Choroid plexus epithelial cell (primary cell): ENCODE measurements around a stretch of chr16.

GRCh38 chr16:4336902-4337911 is 13.9 kb downstream of the PAM16 start:
- RRBS = 86% methylated on average over 9 of the region's 43 CpGs

GRCh38 chr16:4353591-4354039 is 2.5 kb upstream of the PAM16 start:
- RRBS = no CpG with 5 or more reads among the region's 6 CpGs

- RRBS = no CpG with 5 or more reads among the region's 9 CpGs
These were observed 19.2 kb downstream of the CORO7 start for GRCh38 chr16:4397262-4397532.

- RRBS = no CpG with 5 or more reads among the region's 5 CpGs
These were observed 22.8 kb downstream of the CDIP1 start for GRCh38 chr16:4515603-4516302.

GRCh38 chr16:4612369-4613093 is 2.2 kb downstream of the UBALD1 start:
- RRBS = 67% methylated on average over 1 of the region's 11 CpGs

DNA sequence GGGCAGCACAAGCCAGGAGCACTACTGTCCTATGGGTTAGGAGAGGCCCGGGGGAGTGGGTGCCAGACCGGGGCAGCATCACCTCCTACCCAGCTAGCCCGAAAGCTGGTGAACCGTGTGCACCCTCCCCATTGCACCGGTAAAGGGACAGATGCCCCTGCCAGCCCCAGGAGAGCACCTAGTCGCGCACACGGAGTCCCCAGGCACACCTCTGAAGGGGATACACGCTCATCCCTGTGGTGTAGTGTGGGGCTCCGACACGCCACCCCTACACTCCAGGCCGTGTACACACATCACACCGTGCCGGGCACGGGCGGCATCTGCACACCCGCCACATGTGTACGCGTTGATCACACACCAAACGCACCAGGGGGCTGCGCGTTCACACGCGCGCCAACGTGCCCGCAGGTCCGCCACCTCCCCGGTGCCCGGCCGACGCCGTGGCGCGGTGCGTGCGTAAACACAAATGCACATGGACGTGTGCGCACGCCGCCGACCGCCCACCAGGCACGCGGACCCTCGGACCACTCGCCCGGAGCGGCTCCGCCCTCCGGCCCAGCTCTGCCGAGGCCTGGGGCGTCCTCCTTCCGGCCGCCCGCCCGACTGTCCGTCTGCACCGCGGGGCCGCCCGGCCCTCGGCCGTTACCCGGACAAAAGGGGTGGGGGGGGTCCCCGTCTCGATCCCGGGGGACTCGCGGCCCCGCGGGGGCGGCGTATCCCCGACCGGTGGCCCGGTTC is 768 bp downstream of the UBALD1 start:
- RRBS = 2% methylated on average over 29 of the region's 77 CpGs

DNA sequence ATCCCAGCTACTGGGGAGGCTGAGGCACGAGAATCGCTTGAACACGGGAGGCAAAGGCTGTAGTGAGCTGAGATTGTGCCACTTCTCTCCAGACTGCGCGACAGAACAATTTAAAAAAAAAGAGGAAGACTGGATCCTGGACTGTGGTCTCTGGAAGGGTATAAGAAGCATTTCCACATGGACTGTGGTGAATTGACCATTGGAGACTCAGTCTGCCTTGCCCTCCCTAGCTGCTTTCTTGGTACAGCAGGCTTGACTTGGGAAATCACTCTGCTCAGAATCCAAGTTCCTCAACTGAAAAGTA is 1.1 kb upstream of the MGRN1 start:
- RRBS = no CpG with 5 or more reads among the region's 5 CpGs

GRCh38 chr16:4625552-4626091 is 996 bp downstream of the MGRN1 start:
- RRBS = no CpG with 5 or more reads among the region's 10 CpGs

GRCh38 chr16:4664499-4665629 is 28.5 kb upstream of the NUDT16L1 start:
- RRBS = 72% methylated on average over 2 of the region's 33 CpGs

DNA sequence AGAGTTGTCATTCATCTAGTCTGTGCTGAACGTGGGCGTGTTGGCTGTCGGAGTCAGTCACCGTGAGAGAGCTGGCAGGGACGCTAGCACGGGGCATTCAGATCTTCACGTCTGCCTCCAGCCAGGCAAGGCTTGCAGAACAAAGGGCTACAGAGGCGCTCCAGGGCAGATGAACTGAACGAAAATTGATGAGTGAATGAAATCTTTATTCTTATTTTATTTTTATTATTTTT is 19.7 kb upstream of the NUDT16L1 start:
- RRBS = no CpG with 5 or more reads among the region's 9 CpGs

GRCh38 chr16:4746759-4747528 is 12.6 kb downstream of the DNAAF8 start:
- RRBS = no CpG with 5 or more reads among the region's 18 CpGs

- RRBS = no CpG with 5 or more reads among the region's 8 CpGs
These were observed 16.5 kb downstream of the GLYR1 start for GRCh38 chr16:4830678-4830971.

DNA sequence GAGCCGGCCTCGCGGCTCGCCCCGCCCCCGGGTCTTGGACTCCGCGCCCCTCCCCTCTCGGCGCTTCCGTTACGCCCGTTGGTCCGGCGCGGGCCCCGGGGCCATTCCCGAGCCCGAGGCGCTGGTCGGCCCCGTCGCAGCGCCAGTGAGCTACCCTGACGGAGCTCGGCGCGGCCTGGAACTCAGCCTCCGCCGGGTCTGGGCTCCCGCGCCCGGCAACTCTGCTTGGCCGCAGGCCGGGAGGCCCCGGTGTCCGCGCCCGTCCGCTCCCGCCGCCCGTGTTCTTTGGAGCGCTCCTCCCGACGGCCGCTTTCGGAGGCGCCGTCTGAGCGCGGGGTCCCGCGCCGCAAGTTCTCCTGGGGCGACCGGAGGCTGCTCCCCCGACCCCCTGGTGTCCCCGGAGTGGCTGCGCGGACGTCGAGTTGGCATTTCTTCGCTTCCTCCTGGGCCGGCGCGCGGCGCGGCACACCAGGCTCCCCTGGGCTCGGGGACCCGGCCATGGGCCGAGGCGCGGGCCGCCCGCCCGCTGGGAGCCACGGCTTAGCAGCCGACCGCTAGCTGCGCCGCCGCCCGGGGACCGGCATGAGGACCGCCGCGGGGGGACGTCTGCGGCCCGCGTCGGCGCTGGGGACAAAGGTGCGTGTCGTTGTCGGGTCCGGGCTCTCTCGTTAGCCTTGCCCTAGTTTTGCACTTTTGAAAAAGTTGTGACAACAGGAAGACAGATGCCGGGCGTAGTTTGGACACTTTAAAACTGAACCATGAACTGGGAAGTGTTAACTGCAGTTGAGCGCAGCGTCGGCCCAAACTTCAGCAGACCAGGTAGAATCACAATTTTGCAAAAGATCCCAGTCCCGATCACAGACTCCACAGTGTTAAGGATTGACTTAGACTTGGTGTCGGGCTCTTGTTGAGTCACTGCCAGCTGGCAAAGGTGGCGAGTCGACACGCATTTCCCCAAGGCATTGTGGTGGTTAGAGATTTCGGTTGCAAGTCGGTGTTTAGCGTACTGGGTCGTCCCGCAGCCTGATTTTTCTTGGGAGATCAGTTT is 618 bp downstream of the UBN1 start:
- RRBS = 1% methylated on average over 59 of the region's 115 CpGs

DNA sequence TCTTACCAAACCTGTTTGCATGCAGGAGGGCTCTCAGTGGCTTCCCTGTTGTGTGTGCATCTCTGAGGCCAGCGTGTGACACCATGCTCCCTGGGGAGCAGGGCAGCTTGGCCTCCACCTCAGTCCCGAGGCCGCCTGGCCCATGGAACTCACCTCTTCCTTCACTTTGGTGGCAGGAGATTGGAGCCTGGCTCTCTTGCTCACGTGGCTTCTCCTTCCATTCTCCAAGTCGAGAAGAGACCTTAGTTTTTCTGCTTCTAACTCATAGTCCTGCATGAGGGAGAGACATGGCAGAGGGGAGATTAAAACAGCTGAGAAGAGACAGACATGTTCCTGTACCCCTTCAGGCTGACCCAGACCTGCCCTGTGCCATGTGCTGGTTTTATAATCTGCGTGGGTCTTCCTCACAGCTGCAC is 40.7 kb downstream of the UBN1 start:
- RRBS = no CpG with 5 or more reads among the region's 6 CpGs

DNA sequence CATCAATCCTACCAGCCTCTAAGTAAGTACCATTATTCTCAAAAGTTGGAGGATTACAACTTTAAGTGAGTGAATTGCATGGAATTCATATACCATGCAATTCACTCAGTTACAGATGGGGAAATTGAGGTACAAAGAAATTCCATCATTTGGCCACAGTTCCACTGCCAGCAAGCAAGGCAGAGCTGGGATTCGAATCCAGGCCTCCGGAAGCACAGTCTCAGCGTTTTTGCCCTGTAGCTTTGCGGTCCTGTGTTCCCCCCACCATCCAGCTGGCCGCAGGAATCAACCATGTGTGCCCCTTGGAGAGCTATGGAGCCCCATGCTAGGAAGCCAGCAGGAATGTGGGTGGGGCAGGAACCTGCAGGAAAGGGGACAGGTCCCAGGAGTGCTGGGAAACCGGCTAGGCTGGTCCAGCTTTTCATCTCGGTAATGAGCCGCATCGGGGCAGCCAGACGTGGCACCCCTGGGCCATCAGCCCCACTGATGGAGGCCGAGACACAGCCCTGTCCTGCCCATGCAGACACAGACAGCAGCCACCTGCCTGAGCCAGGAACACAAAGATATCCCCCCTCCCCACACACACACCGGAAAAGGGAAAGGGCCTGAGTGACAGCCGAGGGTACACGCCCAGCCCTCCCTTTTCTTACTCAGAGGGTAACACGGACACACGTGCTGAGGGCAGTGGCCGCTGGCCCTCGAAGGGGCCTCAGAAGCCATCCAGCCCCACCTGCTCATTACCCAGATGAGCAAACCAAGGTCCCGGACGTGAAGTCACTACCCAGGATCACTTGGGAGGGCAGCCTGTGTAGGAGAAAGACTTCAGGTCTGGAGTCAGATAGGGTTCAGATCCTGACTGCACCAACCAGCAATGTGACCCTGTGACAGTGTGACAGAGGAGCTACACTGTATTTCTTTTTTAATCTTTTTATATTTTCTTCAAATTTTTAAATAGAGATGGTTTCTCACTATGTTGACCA is 18.2 kb downstream of the PPL start:
- RRBS = no CpG with 5 or more reads among the region's 20 CpGs

- RRBS = no CpG with 5 or more reads among the region's 4 CpGs
These were observed 30.8 kb downstream of the NAGPA start for GRCh38 chr16:5002926-5003298.

GRCh38 chr16:8641403-8642593 is 20.3 kb downstream of the METTL22 start:
- RRBS = no CpG with 5 or more reads among the region's 31 CpGs

- RRBS = no CpG with 5 or more reads among the region's 7 CpGs
These were observed 22.9 kb upstream of the ABAT start for GRCh38 chr16:8651475-8651943.

GRCh38 chr16:8739692-8740565 is 57.5 kb downstream of the TMEM186 start:
- RRBS = no CpG with 5 or more reads among the region's 12 CpGs

- RRBS = 46% methylated on average over 6 of the region's 22 CpGs
These were observed 35.1 kb downstream of the PMM2 start for GRCh38 chr16:8832588-8833202.